Hair follicular keratinocyte (primary cell): ENCODE results near the gene TMEM192.

DNA sequence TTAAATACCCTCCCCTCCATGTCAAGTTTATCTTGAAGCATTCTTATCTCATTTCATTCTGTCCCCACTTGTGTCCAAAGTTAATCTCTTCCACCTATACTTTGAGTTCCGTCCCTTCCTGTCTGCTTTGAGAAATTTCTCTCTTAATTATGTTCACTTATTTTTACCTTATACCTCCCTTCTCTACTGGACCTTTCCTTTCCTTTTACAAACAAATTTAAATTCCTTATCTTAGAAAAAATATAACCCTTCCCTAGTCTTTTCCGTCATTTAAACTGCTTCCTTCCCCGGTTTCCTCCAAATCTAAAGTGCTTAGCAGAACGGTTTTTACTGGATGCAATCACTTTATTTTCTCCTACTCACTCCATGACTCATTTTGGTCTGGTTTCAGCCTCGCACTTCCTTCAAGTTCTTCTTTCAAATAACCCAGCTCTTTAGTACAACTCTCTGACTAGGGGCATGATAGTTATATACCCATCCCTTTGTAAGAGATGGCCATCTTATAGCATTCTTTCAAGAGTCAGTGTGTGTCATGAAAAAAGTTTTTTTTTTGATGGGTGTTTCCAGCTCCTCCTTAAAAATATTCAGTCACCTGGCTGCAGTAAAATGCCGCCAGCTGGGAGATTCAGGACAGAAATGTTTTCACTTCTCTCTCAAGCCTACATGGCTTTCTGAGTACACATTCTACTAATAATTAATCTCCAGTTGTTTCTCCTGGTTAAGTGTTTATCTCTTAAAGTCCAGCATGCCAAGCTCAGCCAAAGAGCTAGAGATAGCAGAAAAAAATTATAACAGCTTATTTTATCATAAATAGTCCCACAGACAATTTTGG lies 139.5 kb downstream of the GASK1B start:
- RAMPAGE, long total RNA = no peak

DNA sequence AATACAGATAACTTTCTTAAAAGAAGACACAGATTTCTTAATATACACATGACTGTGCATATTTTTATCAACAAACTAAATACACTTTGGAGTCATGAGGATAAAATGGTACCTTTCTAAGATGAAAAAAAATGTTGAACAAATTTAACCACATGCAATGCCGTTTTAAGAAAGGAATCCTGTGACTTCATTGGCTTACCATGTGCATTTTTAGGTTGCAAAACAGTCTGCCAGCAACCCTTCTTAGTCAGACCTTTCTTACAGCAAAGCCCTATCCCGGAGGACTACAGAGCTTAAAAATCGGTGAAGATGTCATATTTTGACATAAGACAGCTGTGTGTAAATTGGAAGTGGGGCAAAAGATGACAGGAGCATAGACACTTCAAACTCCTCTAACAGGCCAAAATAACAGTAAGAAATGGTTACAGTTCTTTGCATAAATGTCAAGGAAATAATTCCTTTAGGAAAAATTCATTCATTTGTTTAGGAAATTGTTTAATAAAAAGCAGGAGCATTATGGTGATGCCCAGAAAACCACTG lies 51.6 kb downstream of the GASK1B start:
- RAMPAGE, long total RNA = no peak

DNA sequence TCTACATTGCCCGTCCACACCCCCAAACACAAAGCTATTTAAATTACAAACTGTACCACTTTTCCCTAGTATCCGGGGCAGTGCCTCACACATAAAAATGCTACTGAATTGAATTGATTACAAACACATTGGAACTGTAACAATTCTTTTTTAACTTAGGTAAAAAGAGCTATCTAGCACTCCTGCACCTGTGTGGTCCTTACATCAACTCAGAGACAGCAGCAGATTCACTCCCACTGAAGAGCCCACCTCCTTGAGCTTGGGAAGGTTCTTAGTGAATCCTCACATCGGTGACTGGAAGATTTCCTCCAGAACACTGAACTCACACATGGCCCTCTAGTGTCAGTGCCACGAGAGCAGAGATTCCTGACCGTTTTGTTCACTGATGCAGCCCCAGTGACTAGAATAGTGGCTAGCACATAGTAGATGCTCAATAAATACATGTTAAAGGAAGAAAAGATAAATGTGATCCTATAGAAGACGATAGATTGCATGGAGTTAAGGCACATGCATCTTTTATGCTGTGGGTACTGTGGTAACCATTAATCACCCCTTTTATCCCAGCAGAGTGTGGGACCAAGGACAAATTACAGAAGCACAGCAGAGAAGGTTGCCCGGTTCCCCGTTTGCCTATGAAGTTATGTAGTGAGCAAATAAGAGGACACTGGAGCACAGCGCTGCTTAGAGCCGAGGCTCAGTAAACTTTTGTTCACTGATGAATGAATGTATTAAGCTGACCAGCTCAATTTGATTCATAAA lies 8.8 kb downstream of the GASK1B start:
- RAMPAGE, long total RNA = no peak

DNA sequence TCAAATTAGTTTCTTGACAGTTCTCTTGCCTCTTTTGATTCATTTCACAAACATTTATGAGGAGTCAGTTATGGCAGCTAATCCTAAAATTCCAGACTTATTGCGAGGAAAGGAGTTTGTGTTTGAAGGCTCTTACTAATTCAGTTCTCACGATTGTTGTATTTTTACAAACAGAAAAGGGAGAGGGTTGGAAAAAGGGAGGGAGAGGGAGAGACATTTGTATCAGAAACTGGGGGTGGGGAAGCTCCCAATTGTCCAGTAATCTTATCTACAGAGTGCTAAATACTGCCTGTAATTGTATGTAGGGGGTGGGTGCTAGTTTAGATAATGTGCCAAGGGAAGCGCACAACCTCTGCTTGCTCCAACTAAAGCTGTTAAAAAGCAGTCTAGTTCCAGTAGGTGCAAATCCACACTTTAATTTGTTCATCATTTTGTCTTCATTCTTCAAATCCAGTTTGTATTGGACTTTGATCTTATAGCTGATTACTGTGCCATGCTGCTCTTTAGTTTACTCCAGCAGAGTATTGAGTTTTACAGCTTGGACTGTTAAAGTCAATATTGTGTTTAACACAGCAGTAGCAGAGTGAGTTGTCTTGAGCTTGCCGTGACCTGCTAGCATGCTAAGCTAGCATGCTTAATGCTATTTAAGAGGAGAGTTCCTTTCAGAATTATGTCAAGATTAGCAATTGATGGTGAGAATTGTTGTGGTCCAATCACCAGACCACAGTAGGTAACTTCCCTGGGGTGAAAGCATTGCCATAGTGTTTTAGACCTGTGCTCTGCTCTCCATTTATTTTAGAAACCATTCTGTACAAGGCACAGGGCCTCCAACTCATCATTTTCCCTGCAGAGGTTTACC lies 13.9 kb downstream of the FNIP2 start:
- RAMPAGE, long total RNA = no peak

DNA sequence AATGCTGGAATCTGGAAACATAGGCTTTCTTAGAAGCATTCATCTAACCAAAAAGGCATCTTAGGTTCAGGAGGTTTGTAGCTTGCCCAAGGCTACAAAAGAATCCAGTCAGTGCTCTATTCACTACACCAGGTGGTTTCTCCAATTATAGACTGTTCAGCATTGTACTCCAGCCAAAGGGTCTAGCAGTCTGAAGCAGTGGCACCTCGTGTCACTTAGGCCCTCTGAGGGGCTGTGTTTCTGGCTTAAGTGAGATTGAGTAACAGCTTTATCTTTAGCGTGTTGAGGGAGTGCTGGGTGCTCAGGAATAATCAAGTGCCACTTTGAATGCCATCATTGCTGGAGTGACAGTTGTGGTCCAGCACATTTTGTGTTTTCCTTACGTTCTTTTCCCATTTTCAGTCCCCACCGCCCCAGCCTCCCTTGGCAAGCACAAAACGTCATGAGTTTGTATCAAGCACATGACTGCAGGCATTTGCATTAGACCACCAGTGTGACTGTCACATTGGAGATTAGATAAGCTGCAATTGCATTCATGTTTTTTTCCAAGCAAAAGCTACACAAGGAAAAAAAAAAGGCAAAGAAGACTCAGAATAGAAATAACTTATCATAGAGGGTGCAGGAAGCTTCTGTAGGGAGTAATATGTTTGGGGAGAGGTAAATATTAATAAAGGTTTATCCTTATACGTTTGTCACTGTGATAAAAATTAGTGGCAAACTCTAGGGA lies 58.8 kb downstream of the FNIP2 start:
- RAMPAGE, long total RNA = no peak

DNA sequence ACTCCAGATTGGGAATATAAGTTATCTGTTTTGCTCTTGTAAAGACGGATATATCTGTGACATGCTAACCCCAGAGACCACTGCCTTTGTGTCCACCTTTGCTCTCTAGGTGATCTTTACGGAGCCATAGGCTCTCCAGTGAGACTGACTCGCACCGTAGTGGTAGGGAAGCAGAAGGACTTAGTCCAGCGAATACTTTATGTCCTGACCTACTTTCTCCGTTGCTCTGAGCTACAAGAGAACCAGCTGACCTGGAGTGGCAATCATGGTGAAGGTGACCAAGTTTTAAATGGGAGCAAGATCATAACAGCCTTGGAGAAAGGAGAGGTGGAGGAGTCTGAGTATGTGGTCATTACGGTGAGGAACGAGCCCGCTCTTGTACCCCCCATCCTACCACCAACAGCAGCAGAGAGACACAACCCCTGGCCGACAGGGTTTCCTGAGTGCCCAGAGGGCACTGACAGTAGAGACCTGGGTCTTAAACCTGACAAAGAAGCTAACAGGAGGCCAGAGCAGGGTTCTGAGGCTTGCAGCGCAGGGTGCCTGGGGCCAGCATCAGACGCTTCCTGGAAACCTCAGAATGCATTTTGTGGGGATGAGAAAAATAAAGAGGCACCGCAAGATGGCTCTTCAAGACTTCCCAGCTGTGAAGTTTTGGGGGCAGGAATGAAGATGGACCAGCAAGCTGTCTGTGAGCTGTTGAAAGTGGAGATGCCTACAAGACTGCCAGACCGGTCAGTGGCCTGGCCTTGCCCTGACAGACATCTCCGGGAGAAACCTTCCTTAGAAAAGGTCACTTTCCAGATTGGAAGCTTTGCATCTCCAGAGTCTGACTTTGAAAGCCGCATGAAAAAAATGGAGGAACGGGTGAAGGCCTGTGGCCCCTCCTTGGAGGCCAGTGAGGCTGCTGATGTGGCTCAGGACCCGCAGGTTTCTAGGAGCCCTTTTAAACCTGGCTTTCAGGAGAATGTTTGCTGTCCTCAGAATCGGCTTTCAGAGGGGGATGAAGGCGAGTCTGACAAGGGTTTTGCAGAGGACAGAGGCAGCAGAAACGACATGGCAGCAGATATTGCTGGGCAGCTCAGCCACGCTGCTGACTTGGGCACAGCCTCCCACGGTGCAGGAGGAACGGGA lies 99.5 kb downstream of the FNIP2 start:
- RAMPAGE, long total RNA = no peak

GRCh38 chr4:159105464-159106304 lies 2.8 kb downstream of the RAPGEF2 start:
- RAMPAGE, long total RNA = no peak

- RAMPAGE, long total RNA = no peak
These were observed 9.4 kb downstream of the RAPGEF2 start for GRCh38 chr4:159112160-159112878.

- RAMPAGE, long total RNA = no peak
These were observed 166.2 kb downstream of the RAPGEF2 start for GRCh38 chr4:159269089-159269562.

DNA sequence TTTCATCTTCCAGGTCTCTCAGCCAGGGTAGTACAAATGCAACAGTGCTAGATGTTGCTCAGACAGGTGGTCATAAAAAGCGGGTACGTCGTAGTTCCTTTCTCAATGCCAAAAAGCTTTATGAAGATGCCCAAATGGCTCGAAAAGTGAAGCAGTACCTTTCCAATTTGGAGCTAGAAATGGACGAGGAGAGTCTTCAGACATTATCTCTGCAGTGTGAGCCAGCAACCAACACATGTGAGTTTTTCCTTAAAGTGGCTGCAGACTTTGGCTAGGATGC lies 242.2 kb downstream of the RAPGEF2 start:
- RAMPAGE, long total RNA = no peak

DNA sequence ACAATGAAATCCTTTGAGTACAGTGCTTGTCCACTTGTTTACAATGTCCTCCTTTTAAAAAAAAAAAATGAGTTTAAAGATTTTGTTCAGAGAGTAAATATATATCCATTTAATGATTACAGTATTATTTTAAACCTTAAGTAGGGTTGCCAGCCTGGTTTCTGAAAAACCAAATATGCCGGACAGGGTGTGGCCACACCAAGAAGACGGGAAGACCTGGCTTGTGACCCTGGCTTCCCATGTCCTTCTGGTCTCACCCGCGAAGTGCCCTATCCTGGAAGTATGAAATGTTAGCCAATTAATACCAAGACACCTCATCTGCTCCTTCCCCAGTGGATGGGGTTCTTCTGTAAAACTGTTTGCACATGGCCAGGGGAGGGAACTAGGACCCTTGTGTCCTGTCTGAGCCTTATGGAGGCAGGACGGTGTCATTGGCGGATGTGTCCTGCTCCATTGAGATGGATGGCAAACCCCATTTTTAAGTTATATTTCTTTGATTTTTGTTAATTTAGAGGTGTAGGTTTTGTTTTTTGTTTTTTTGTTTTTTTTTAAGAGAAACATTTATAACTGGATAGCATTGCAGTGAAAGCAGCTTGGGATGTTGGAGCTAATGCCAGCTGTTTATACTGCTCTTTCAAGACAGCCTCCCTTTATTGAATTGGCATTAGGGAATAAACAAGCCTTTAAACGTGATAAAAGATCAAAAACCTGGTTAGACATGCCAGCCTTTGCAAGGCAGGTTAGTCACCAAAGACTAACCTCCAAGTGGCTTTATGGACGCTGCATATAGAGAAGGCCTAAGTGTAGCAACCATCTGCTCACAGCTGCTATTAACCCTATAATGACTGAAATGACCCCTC lies 256.0 kb downstream of the RAPGEF2 start:
- RAMPAGE, long total RNA = no peak

DNA sequence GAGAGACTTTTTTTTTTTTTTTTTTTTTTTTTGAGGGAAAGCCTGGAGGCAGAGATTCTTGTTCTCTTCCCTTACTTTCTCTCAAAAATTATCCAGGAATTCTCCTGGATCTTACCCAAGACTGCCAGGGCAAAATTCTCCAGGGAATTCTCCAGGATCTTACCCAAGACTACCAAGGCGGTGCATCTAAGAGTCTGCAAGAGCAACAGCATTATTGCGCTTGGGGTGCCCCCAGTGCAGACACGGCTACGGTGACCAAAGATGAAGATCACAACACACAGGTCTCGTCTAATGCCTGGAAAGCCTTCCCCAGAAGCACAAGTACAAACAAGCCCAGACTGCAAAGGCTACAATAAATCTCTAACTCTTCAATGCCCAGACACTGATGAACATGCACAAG lies 1014.3 kb downstream of the FSTL5 start:
- RAMPAGE, long total RNA = no peak

GRCh38 chr4:163161805-163162942 lies 4.5 kb downstream of the NAF1 start:
- RAMPAGE, long total RNA = no peak

GRCh38 chr4:163493594-163493965 lies 910 bp upstream of the TMA16 start:
- RAMPAGE, long total RNA = no peak

DNA sequence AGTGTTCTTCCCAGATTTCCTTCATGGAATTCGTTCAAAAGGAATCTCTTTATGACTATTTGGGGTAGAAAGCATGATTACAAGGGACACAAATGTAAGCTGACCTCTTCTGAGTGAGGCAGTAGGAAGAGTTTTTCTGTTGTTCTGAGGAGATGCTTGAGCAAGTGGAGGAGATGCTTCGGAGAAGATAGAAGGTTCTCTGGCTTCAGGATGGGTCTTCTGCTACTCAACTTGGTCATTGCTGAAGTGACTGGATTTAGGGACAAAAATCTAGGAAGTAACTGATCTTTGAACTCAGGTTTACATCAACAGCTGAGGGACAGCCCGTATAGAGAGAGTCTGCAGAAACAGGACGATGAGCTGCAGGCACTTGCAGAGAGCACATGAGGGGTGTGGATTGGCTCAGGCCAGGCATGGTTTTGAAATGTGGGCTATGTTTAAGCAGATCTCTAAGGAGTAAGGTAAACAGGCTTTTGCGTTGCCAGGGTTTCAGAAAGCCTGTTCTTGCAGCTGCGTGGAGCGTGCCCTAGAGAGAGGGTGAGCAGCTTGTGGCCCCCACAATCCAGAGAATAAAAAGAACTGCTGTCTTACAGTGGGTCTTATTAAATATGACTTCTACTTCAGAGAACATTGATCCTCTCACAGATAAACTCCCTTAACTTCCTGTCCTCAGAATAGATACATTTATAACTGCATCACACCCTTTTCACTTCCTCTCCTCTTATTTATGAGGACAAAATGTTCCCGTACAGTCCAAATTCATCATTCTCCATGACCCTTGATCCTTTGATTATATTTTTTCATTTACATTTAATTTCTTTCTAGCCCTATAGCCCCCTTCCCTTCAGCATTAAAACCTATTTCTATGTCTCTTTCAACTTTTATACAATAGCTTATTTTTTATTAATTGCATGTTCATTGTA lies 64.0 kb downstream of the TMA16 start:
- RAMPAGE, long total RNA = no peak

DNA sequence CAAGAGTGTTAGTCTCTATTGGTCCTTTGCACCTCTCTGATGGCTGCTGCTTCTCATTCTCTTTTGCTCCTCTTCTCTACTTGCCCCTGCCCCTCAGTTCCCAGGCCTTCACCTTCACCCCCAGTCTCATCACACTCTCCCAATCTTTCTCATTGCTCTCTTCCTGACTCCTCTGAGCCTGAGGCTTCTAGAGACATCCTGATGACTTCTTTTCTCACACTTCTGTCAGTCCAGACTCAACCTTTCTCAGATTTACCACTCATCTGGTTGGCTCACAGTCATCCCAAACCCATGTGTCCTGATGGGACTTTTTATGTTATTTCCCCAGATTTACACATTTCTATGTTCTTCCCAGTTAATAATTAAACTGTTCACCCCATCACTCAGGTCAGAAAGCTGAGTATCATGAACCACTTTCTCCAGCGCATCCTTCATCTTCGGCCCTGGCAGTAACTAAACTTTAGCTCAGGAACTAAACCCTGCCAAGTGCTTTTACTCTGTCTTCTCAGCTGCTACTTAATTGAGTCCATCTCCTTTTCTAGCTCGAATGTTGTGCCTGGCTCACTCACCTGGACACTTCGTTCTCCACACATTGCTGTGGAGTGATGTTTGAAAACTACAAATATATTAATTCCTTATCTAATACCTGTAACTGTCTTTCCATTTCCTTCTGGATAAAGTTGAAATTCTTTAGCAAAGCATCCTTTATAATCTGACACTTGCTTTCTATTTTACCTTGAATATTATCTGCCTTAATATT lies 68.1 kb downstream of the TMA16 start:
- RAMPAGE, long total RNA = no peak

GRCh38 chr4:163610631-163611065 lies 116.2 kb downstream of the TMA16 start:
- RAMPAGE, long total RNA = no peak

DNA sequence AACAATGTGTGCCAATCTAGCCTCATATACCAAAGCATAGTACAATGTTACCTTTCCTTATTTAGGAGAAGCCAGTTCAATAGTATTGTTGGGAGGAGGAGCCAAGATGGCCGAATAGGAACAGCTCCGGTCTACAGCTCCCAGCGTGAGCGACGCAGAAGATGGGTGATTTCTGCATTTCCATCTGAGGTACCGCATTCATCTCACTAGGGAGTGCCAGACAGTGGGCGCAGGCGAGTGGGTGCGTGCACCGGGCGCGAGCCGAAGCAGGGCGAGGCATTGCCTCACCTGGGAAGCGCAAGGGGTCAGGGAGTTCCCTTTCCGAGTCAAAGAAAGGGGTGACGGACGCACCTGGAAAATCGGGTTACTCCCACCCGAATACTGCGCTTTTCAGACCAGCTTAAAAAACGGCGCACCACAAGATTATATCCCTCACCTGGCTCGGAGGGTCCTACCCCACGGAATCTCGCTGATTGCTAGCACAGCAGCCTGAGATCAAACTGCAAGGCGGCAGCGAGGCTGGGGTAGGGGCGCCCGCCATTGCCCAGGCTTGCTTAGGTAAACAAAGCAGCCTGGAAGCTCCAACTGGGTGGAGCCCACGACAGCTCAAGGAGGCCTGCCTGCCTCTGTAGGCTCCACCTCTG lies 33.0 kb downstream of the MARCHF1 start:
- RAMPAGE, long total RNA = no peak

DNA sequence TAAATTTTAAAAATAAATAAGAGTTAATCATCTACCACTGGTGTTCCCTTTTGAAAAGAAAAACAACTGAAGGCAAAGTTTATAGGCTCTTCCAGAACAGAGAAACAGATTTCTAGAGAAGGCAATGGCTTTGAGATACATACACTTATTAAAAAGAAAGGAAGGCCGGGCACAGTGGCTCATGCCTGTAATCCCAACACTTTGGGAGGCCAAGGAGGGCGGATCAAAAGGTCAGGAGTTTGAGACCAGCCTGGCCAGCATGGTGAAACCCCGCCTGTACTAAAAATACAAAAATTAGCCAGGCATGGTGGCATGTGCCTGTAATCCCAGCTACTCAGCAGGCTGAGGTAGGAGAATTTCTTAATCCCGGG lies 23.6 kb downstream of the TRIM75 start:
- RAMPAGE, long total RNA = no peak

DNA sequence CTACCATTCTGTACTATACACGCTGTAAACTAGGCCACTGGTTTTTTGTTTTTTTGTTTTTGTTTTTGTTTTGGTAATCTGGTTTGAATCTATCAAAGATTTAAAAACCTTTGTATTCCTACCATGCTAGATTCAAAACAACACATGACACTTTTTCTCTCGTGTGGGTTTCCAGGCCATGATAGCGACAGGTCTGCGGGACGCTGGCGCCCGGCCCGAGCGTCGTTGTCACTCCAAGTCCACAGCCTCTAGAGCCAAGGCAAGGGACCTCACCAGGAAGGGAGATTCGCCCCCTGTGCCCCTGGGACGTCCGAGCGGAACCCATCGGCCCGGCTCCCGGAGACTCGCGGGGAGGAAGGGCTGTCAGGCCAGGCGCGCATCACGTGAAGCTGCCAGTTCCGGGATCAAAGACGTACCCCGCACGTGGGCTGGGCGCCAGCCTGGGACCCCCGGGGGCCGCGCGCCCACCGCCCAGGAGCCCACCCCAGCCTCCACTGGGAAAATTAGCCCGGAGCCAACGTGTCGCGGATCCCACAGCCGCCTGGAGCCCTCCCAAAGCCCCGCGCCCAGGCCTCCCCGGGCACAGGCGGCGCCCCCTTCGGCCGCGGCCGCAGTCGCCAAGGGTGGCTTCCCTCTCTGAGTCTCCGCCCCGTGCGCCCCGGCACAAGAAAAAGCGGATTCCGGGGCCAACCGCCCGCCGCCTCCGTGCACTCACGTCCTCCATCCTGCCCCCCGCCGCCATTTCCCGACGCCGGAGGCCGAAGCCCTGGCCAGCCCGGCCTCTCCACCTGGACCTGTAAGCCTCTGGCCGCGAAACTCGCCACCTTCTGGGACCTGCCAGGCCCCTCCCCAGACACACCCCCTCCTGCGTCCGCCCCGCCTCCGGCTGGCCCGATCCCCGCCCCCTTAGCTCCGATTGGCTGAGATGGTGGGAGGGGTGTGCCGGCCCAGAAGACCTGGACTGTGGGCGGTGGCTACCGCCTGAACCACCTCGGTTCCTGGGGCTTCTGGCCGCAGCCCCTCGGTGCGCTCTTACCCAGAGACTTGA lies at the start of gene TMEM192:
TMEM192 (minus strand) TSS at position 829 of the 1,048 bp plus-strand sequence.
- RAMPAGE, long total RNA = start-site peak on the minus strand centred at position 824 of the sequence, 76 bp wide, 37 and 26 reads in 2 replicates